Metastatic Liver Carcinoma in the Lung (tissue), 2 donors: ENCODE measurements around the genes GOLGA6D and CSPG4.

DNA sequence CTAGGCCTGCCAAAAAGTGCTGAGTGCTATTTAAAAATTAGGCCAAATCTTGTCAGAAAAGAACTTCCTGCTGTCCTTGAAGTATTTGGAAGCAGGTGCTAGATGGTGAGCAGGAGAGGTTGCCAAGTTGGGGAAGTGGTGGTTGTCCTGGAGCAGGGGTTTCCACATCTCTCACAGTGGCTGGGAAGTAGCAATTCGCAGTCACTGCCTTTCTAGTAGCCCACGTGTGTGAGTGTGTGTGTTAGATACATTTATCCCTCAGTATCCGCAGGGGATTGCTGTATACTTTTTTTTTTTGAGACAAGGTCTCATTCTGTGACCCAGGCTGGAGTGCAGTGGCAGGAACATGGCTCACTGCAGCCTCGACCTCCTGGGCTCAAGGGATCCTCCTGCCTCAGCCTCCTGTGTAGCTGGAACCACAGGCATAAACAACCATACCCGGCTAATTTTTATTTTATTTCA lies 710 bp downstream of the PPCDC start:
- PRO-cap, 2 experiments: peak in 1 of 2 experiments; most common minus-strand start position 175 of the sequence (in 1)

GRCh38 chr15:75025127-75025989 lies 2.0 kb downstream of the PPCDC start:
- PRO-cap, 2 experiments: no peak in any of the 2 experiments

- PRO-cap, 2 experiments: no peak in any of the 2 experiments
Observed at GRCh38 chr15:75108054-75108937, 84.9 kb downstream of the PPCDC start.

GRCh38 chr15:75200556-75201334 lies 937 bp upstream of the C15orf39 start:
- PRO-cap, 2 experiments: no peak in any of the 2 experiments

DNA sequence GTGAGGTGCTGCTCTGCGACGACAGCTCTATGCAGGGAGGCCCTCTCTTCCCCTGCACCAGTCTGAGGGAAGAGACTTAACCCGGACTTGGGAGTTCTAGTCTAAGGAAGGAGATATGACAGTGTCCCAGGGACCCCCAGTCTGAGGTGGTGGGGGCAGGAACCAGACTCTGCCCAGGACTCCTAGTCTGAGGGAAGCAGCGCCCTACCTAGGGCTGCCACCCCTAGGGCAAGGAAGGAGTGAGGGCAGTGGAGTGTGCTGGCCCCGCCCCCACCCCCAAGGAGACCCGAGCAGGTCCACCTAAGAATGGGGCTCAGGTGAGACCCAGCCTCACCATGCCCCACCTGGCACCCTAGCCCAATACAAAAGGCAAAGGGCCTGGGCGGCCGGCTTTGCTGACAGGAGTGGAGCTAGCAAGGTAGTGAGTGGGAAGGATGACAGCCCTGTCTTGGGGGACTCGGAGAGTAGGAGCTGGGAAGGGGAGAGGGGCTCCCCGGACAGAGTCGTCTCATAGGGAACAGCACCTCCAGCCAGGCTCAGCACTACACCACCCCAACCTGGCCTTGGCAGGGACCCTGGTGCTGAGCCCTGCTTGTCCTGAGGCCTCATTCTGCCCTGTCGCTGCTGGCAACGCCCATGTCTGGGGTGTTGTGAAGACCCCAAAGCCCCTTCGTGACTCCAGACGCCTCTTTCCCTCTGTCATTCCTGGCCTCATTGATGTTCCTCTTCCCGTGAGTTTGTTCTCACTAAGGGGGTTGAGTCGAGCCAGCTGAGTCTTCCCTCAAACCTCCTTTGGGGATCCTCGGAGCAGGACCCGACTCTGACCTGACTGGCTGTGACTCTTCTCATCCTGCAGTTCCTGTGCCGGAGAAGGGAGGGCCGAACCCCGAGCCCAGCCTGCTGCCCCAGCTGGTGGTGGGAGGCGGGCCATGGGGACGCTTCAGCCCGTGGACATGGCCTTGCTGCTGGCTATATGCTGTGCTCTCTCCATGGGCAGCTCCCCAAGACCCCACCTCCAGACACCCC lies 12.2 kb downstream of the C15orf39 start:
- PRO-cap, 2 experiments: no peak in any of the 2 experiments

- PRO-cap, 2 experiments: no peak in any of the 2 experiments
Observed at GRCh38 chr15:75282398-75282979, at the start of gene GOLGA6D. GOLGA6D (plus strand) TSS chr15:75282835.

DNA sequence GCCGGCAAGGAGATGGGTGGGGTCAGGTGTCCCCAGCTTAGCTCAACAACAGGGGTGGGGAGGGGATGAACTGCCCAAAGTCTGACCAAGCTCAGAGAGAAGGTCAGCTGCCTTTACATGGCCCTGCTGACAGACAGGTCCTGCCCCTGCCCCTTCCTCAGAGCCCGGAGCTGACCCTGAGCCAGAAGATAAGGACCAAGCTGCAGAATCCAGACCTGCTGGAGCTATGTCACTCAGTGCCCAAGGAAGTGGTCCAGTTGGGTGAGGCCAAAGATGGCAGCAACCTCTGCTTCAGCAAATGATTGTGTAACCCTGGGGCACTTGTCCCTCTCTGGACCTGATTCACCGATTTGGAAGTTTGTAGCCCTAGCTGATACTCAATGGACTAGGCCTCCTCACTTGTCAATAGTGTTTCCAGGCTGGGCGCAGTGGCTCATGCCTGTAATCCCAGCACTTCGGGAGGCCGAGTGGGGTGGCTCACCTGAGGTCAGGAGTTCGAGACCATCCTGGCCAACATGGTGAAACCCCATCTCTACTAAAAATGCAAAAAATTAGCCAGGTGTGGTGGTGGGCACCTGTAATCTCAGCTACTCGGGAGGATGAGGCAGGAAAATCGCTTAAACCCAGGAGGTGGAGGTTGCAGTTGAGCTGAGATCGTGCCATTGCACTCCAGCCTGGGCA lies 5.7 kb downstream of the NEIL1 start:
- PRO-cap, 2 experiments: no peak in any of the 2 experiments

DNA sequence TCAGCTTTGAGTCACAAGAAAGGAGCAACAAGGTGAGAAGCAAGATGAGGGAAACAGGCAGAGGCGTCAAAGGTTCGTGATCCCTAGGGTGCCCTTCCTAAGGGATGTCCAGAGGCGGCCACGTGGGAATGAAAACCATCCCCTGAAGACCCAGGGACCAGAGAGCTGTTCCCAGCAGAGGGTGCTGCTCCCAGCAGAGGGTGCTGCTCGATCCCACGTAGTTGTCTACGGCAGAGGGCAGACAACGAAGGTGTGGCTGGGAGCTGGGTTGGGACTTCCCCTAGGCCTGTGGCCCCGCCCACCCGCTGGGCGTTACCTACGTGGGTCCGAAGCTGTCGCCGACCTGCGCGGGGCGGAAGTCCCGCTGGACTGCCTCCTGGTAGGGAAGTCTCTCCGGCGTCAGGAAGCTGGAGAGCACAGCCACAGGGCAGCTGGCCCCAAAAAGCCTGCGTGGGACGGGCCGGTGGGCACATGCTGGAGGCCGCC lies 611 bp downstream of the MAN2C1 start:
- PRO-cap, 2 experiments: peak in 2 of 2 experiments; most common plus-strand start position 396 of the sequence (in 1); most common minus-strand start position 223 of the sequence (in 1)

DNA sequence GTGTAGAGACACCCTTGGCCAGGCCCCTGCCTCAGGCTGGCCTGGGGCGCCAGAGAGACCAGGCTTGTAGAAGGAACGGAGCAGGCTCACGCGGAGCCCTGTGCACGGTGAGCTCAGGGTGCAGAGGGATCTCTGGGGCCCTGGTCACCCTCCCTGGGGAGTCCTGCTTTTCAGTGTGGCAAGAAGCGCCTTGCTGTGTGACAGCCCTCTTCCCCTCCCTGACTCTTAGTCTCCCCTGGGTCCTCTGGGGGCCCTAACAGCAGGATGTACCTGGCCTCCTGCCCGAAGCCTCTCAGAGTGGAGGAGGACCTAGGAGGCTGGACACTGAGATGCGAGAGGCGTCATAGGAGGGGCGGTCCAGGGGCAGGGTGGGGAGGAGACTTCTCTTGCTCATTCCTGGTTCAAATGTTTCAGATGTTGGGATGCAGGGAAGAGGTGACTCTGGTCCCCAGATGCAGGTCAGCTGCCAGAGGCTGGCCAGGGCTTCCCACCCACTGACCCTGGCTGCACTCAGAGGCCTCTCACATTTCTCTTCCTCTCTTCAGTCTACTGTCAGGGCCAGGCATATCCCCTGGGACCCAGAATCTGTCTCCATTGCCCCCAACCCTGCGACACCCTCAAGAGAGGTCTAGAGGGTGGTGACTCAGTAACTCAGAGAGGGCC lies 25.7 kb downstream of the SNX33 start:
- PRO-cap, 2 experiments: peak in 1 of 2 experiments; most common minus-strand start position 227 of the sequence (in 1)

DNA sequence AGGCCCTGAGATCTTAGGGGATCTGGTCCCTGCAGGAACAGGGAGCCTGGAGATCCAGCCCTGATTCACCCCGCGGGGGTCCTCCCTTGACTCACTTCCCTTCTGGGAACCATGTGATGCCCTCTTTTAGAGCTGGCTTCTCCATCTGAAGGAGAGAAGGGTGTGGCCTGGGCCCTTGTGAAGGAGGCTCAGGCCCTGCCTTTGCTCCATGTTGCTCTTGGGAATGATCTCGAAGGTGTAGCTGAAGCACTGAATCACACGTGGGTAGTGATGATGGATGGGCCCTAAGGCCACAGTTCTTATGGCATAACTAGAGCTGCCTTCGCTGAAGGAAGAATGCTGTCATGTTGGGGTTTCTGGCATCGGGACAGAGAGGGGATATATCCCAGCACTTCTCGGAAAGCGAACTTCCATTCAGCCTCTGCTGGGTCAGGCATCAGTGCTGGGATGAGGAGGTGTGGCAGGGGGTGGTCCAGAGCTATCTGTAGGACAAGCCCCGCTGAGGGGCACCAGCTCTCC lies 1.1 kb downstream of the CSPG4 start:
- PRO-cap, 2 experiments: no peak in any of the 2 experiments

DNA sequence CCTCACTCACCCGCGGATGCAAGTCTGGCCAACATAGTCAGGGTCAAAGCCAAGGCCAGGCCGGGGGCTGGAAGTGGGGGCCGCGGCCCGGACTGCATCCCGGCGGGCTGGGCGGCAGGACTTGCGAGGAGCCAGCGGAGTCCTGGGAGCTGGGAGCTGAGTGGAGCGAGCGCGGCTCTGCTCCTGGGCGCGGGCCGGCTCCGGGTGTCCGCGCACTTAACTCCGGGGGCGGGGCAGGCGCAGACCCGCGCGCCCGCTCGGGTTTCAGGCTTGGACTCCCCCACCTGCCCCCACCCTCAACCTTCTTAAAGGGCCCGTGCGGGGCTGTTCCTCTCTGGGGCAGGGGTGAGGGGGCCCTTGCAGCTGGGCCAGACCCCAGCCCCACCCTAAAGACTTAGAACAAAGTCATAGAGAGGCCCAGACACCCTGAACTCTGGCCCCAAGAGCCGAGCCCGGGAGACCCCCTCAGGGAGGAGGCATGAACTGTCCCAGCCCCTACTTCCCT lies at the start of gene CSPG4:
TSS of gene CSPG4 (minus strand) at position 191 of the 505 bp plus-strand sequence.
- PRO-cap, 2 experiments: peak in 2 of 2 experiments; most common plus-strand start position 134 of the sequence (in 1); most common minus-strand start position 179 of the sequence (in 1)

DNA sequence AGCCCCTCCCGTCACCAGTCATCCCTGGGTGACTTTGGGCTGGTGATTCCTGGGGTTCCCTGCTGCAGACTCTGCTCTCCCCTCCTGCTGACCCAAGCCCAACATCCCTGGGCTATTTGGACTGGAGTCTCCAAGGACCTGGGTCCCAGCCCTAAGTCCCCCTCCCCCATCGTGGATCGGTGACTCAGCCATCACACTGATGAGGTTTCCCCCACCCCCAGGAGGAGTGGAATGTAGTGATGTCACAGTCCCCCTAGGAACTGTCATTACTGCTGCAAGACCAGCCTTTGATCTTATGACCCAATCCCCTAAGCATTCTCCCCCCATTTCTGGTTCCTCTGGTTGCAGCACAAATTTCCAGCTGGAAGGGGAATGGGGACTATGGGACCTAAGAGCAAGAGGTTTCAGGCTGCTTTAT lies 52.2 kb downstream of the ODF3L1 start:
- PRO-cap, 2 experiments: no peak in any of the 2 experiments

GRCh38 chr15:75836932-75837464 lies 6.2 kb upstream of the UBE2Q2 start:
- PRO-cap, 2 experiments: no peak in any of the 2 experiments

- PRO-cap, 2 experiments: no peak in any of the 2 experiments
Observed at GRCh38 chr15:75932512-75933294, 29.0 kb downstream of the FBXO22 start.

DNA sequence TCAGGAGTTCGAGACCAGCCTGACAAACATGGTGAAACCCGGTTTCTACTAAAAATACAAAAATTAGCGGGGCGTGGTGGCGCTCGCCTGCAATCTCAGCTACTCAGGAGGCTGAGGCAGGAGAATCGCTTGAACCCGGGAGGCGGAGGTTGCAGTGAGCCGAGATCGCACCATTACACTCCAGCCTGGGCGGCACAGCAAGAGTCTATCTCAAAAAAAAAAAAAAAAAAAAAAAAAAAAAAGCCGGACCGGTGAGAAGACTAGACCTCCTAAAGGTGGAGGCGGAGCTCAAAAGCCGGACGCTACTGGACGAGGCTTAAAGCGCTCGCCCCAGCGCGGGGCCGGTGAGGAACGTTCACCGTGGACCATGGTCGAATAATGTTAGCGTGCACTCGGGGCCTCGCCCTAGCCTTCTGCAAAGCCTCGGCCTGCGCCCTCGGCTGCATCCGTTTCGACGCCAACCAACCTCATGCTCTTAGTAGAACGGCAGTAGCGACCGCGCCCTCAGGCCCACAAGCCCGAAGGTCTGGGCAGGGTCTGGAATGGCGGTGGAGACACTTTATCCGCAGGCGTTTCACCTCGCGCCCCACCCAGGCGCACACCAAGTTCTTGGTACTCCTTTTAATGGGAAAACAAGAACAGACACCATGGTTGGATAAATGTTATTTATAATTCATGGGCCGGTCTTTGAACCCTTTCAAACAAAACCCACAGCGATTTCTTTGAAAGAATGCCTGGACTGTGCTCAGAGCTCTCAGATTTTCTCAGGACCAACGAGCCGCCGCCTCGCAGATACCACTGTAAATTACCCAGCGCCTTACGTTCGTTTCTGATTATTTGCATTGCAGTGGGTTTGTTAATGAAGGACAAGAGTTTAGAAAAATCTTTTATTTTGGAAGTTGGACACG lies 1.4 kb upstream of the ISL2 start:
- PRO-cap, 2 experiments: no peak in any of the 2 experiments

DNA sequence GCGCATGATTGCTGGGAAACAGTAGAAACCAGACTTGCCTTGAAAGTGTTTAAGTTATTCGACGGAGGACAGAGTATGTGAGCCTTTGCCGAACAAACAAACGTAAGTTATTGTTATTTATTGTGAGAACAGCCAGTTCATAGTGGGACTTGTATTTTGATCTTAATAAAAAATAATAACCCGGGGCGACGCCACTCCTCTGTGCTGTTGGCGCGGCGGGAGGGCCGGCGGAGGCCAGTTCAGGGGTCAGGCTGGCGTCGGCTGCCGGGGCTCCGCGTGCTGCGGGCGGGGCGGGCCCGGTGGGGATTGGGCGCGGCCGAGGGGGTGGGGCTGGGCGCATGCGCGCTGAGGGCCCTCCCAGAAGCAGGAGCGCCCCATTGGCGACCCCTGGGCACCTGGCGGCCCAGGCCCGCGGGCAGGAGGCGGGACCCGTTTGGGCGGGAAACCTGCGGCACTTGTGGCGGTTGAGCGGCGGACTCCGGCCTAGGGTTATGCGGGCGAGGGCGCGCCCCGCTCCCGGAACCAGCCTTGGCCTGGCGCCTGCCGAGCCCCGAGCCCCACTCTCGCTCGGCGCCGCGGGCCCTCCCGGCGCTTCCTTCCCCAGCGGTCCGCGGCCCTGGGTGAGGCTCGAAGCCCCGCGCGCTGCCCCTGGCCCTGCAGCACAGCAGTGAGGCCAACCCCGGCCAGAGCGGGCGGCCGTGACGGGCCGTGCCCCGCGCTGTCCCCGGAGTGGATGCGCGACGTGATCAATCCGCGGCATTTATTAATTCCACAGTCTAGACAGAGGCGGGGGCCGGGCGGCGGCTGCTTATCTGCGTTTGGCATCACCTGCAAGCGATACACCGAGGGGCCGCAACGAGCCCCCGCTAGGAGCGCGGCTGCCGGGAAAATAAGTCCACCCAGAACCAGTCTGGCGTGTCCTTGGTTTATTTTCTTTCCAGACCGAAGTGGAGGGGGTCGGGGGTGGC lies 6.0 kb downstream of the ISL2 start:
- PRO-cap, 2 experiments: no peak in any of the 2 experiments

- PRO-cap, 2 experiments: no peak in any of the 2 experiments
Observed at GRCh38 chr15:76345744-76346973, 9.6 kb downstream of the ISL2 start.

GRCh38 chr15:76732877-76733610 lies 172.1 kb downstream of the SCAPER start:
- PRO-cap, 2 experiments: no peak in any of the 2 experiments

DNA sequence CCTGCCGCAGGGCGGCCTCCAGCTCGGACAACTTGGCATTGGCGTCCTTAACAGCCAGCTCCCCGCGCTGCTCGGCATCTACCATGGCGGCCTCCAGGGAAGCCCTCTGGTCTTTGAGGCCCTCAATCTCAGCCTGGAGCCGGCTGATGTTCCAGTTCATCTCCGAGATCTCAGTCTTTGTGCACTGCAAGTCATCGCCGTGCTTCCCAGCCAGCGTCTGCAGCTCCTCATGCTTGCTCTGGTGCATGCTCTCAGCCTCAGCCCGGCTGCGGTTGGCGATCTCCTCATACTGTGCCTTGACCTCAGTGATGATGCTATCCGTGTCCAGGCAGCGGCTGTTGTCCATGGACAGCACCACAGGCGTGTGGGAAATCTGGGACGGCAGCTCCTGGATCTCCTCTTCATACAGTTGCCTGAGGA lies 15.6 kb upstream of the PSTPIP1 start:
- PRO-cap, 2 experiments: peak in 1 of 2 experiments; most common minus-strand start position 219 of the sequence (in 1)

DNA sequence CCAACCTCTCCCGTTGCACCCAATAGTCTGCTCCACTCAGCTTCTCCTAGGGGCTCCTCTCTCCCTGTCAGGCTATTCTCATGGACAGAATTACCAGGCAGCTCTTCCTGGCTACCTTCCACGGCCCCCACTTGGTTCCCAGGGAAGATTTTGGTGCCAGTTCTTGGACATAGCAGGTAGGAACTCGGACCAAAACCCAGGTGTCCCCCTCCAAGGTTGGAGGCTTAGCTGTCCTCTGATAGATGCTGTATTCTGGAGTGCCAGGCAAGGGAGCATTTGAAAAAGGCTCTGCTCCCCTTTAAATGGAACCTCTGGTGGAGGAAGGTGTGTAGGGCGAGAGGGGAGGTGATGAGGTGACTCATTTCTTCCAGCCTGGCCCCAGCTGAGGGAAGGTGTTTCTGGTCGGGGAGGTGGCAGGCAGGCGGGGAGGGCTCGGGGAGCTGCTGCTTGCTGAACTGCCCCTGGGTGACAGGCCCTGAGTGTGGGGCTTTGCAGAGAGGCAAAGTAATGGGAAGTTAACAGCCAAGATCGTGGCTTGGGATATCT lies 18.7 kb downstream of the PSTPIP1 start:
- PRO-cap, 2 experiments: no peak in any of the 2 experiments